Cardiac ventricle fibroblast (primary cell): ENCODE measurements around the gene PHIP.

DNA sequence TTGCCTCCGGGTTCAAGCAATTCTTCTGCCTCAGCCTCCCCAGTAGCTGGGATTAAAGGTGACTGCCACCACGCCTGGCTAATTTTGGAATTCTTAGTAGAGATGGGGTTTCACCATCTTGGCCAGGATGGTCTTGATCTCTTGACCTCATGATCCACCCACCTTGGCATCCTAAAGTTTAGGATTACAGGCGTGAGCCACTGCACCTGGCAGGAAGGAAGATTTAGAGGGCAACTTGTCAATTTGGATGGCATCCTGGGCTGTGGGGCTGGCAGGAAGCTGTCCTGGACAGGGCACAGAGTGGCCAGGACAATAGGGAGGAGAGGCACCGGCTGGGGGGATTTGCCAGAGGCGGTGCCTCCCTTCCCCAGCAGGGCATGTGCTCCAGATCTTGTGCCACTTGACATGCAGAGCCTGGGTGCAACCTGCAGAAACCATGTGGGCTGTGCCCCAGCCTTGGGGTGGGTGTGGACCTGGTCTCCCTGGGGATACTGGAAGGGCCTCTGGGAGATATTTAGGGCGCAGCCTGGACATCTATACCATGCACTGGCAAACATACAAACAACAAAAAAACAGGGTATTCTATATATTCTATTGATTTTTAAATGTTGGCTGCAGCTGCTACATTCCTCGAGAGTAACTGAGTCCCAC, 58.5 kb upstream of the EEF1A1 start:
- RAMPAGE, long total RNA, result no peak

GRCh38 chr6:73798476-73799135, 102.6 kb downstream of the CD109 start:
- RAMPAGE, long total RNA, result no peak

DNA sequence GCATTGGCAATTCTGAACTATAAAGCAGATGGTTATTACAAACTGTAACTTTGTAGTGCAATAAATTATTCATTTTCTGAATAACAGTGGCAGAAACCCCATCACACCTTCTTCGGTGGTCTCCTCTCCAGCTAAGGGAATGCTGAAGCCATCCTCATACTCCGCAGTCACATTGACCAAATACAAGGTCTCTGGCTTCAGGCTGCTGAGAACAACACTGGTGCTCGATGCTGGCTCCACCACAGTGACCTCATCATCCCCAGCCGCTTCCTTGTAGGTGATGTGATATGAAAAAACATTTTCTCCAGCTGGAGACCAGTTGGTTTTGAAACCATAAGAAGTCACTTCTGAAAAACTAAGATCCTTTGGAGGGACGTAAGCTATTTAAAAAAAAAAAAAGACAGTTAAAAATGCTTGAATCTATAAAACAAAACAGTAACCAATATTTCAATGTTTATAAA, 25.0 kb downstream of the COL12A1 start:
- RAMPAGE, long total RNA, result no peak

DNA sequence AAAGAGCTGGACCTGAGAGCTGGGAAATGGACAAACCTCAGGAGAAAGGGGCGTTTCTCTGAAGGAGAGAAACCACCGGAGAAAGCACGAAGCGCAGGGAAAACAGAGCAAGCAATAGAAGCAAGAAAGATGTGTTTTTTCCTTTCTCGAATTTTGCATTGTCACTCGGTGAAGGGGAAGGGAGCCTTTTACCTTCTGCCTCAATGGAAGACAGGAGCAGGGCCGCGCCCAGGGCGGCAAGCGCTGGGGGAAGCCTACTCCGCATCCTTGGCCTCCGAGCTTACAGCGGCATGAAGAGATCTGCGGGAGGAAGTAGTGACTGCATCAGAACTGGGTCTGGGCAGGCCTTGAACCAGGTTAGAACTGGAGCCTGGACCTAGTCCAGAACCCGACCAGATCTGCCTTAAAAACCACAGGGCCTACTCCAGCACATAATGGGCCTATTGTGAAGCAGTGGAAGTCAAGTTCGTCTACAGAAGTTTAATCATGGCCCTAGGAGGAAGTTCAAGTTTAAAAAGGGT, 3.3 kb downstream of the COL12A1 start:
- RAMPAGE, long total RNA, result no peak

DNA sequence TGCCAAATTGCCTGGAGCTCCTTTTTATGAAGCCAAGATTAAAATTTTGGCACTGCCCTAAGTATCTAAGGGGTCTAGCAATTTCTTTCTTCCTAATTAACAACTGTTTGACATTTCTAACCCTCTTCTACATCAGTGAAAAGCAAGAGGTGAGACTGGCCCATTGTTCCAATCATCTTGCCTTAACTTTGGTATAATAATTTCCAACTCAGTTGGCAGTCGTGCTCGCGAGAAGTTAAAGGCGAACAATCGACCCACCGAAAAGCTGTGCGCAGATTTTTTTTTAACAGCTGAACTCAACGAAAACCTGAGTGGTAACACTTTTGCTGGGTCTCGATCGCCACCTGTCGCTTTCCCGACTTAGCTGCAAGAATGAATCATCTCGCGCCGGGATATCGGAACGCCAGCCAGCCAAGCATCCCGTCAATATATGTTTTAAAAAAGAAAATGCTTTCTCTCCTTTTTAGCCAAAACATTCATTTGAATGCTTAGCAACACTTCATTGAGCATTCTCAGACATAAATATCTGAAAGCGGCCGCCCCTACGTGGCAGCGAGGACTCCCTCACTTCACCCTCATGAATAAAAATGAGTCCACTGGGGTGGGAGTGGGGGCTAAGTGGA, 1.7 kb downstream of the COL12A1 start:
- RAMPAGE, long total RNA, result no peak

GRCh38 chr6:75208765-75209547, 3.1 kb upstream of the COL12A1 start:
- RAMPAGE, long total RNA, result no peak

DNA sequence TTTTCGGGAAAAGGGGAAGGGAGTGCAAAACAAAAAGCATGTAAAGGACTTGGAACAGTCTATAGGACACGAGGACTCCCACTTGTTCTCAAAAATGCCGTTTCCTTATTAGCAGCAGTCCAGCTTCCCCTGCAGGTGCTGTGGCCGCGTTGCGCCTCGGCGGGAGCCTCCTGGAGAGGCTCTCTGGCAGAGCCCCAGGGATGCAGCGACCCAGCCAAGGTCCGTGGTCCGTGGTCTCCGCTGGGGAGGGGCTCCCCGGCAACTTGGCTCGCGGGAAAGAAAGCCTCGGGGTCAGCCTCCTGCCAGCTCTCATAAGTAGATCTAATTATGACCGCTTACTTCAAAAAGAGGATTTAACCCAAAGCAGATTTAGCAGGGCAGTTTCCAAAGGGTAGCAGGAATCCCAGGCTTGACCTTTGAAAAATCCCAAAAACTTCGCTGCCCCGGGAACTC, 65.0 kb upstream of the TMEM30A start:
- RAMPAGE, long total RNA, result no peak

DNA sequence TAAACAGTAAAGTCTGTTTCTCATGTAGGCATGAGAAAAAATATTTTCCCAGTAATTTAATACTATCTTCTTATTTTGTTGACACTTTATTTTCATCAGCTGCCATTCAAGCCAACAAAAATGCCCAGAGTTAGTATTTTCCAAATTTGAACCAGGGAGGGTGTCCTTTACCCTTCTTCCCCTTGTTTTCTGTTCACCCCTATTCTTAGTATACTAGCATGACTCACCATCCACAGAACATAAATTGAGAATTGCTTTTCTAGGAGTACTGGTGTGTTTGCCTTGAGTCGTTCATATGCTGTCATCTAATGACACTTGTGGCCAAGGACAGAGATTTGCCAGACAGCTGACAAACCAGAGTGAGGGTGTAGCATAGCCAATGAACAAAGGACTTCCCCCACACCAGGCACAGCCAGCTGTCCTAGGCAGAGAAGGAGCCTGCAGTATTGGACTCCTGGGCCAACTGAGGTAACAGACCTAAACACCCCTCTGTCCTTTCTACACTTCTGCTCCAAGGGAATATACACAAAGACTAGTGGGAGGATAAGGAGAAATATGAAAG, 62.2 kb downstream of the FILIP1 start:
- RAMPAGE, long total RNA, result no peak

DNA sequence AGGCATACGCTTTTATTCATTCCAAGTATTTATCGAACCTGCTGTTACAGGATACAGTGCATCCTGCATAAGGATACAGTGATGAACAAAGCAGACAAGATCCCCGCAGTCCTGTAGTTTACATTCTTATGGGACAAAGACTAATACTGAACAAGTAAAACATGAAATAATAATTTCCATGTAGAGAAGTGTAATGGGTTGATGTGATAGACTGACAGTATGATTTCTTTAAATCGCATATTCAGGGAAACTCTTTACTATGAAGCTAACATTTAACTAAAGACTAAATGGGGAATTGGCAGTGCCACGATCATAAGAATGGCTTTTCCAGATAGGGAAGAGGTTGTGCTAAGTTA, 40.4 kb downstream of the SENP6 start:
- RAMPAGE, long total RNA, result no peak

- RAMPAGE, long total RNA, result no peak
These were observed 81.2 kb downstream of the MYO6 start for GRCh38 chr6:75830268-75830669.

- RAMPAGE, long total RNA, result no peak
These were observed 376.2 kb downstream of the HTR1B start for GRCh38 chr6:77087089-77087487.

DNA sequence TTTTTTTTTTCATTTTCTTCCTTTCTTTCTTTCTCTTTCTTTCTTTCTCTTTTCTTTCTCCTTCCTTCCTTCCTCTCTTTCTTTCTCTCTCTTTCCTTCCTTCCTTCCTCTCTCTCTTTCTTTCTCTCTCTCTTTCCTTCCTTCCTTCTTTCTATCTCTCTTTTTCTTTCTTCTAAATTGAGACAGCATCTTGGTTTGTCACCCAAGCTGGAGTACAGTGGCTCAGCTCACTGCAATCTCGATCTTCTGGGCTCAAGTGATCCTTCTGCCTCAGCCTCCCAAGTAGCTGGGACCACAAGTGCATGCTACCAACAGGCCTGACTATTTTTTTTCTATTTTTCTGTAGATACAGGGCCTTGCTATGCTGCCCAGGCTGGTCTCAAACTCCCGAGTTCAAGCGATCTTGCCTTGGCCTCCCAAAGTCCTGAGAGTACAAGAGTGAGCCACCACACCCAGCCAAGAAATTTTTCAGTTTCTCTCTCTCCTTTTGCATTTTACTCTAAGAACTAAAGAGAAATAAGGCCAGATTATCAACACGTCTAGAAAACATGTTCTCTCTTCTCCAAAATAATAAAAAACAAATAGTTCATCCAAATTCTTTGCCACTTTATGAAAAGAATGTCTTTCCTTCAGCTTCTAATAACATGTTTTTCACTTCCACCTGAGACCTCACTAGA, 204.4 kb downstream of the HTR1B start:
- RAMPAGE, long total RNA, result no peak

DNA sequence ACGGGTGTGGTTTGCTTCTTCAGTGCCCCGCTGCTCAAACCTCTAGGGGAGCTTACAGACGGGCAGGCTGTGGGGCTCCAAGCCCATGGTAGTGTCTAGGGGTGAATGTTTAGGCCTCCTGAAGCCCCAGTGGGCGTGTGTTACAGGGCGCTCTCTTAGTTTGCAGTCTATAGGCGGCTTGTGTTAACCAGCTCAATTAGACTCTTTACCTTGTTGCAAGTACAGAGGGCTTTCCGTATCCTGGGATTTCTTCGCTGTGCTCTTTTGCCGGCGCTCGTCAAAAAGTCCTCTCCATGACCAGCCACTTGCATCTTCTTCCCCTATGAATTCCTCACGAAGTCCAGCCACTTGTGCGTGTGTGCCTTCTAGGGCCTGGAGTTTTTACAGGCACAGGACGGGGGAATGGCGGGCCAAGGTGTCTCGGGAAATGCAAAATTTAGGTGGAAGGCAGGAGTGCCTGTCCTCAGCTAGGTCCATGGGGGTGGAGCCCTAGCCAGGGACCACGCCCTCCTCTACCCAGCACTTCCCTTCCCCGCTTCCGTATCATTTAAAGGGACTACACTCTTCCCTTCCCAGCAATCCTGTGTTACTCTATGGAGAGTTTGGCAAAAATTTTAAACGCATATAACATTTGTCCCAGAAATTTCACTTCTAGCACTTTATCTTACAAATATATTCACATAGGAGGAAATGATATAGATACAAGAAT, 94.5 kb downstream of the HTR1B start:
- RAMPAGE, long total RNA, result no peak

DNA sequence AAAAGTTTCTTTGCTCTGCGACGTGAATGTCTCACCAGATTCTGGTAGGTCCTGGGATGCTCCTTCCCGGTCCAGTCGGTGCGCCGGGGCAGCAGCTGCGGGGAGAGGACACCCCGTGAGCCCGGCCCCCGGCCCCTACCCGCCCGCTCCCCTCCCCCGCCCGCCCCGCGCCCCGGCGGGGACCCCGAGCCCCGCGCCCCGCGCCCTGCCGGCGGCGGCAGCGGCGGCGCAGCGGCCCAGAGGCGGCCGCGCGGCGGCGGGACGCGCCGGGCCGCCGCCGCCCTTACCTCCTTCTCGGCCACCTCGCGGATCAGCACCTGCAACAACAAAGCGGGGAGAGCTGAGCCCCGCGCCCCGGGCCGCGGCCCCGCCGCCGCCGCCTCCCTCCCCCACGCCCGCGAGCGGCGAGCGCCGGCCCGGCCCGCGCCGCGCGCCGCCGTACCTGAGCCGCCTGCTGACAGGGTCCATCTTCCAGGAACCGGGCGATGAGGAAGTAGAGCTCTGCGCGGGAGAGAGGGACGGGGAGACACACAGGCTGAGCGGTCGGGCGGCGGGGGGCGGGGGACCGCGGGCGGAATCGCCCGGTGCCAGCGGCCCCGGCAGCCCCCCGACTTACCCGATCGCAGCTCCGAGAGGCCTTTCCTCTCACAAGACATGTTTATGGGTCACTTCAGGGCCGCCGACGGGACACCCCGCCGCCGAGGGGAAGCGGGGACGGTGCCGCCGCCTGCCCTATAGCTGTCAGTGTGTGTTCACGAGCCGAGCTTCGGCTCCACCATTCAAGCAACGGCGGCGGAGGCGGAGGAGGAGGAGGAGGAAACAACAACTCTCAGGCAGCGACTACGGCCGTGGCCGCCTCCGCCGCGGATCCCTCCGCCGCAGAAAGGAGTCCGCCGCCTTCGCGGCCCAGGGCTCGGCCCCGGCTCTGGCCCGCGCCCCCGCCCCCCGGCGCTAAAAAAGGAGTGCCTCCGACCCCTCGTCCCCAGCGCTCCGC, at the start of gene PHIP:
Gene PHIP (minus strand): TSS at position 842 of the 994 bp plus-strand sequence.
- RAMPAGE, long total RNA, result no peak

DNA sequence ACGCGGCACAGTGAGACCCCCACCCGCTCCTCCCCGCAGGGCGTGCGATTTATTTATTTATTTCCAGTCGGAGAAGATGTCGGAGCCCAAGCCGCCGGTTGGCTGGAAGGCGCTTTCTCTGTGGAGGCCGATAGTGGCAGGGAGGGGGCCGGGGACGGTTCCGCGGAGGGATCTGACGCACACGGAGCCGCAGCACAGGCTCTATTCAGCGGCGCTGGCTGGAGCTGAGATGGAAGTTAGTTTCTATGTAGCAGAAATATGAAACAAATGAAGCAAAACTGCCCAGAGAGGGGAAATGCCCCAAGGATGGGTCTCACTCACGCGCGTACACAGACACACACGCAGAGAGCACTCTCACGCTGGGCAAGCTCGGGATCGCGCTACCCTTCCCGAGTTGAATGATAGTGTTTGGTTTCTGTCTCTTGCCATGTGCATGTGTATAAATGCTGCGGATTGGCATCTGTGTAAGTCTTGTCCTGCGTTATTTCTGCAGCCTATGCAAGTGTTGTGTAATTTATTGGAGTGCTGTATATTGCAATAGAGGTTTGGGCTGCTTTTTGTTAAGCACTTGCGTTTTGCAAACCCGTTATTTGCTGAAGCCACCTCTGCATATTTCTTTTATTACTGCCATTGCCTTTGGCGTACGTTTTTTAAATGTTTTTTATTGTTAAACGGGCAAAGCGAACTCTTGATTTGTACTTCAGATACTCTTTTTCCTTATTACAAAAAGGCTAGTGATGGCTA, 525 bp upstream of the PHIP start:
- RAMPAGE, long total RNA, result no peak

DNA sequence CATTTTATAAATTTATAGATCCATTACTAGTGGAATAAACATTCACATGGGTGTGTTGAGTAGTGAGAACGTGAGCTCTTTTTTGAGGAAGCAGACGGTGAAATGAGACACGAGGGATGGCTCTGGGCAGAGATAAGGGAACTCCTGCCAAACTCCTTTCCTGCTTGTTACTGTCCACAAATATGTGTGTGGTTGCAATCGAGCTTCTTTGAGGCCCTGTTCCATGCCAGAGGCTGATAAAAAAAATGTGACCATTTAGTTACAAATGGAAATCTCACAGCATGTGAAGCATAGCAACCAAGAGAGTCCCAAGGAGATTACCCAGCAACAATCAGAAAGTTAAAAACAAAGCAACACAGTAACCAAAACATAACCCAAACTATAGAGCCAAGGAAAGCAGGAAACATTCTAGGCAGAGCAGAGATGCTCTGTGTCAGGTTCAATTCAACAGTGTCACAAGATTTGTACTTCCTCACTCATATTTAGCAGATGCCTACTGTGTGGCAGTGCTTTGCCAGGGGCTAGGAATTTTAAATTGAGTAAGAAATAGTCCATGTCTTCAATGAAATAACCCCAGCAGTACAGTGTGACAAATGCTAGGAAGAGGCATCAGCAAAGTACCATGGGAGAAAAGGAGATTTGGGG, 191.9 kb upstream of the PHIP start:
- RAMPAGE, long total RNA, result no peak

DNA sequence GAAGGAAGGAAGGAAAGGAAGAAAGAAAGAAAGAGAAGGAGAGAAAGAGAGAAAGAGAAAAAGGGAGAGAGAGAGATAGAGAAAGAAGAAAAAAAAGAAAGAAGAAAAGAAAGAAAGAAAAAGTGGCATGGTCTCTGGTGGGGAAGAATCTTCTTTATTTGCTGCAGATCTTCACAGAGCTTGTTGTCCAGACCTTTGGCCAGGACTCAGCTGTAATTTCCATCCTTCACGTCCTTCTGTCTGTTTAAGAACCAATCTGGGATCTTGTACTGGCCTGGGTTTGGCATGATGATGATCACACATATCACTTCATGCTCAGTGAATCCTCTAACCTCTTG, 199.9 kb upstream of the PHIP start:
- RAMPAGE, long total RNA, result no peak

DNA sequence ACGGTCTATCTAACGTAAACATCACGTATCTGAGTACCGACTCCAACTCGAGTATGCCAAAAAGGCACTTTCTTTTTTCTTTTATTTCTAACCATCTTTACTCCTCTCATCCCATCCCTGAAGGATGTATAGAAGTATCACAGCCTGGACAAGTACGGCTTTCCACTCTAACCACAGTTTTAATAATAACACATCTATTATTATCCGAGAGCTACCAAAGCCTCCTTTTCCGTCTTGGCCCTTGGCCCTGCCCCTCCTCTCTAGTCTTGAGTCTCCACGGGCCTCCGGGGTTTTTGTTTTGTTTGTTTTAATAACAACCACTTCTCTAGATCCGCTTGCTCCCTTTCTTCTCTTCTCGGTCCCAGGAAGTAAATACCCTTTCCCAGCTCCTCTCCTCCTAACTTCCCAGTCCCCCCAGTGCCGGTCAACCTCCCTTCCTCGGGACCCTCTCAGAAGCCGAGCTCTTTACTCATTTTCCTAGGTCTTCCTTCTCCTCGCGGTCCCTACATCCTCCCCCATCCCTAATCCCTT, 666 bp downstream of the LCA5 start:
- RAMPAGE, long total RNA, result no peak

DNA sequence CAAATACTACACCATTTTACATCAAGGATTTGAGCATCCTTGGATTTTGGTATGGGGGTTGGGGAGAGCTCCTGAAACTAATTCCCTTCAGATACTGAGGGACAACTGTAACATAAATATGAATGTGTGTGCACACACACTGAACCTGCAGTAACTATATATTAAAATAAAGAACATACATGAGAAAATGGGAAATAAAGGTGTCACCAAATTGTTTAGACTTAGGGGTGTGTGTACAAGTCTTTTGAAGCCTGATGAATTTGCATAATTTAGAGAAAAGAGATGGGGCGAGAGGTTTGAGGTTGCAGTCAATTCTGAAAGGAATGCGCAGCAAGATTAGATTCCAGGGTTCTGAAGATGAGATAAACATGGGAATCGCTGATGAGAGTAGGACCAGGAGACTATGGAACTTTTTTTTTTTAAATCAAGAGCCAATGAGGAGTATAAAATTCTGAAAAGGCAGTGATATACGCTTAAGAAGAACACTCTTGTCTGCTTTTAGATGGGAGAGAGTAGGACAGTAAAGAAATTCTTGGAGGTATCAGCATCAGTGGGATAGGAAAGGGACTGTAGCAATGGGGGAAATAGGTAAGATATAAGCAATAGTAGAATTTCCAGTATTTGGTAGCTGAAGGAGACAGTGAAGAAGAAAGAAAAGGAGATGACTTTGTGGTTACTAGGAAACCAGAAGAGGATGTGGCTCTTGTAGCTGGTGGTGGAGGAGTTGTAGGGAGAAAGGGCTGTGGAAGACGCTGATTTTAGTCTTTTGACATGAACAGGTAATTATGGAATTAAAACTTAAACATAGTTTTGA, 25.8 kb downstream of the SH3BGRL2 start:
- RAMPAGE, long total RNA, result no peak

- RAMPAGE, long total RNA, result no peak
These were observed 283.2 kb downstream of the BCKDHB start for GRCh38 chr6:80389614-80390085.